Fibroblast of villous mesenchyme (primary cell): Measurements from ENCODE around the genes C1QL1 and FMNL1.

- CAGE, long polyA plus RNA: no peak
These were observed 7.7 kb downstream of the UBTF start for GRCh38 chr17:44211428-44212508.

DNA sequence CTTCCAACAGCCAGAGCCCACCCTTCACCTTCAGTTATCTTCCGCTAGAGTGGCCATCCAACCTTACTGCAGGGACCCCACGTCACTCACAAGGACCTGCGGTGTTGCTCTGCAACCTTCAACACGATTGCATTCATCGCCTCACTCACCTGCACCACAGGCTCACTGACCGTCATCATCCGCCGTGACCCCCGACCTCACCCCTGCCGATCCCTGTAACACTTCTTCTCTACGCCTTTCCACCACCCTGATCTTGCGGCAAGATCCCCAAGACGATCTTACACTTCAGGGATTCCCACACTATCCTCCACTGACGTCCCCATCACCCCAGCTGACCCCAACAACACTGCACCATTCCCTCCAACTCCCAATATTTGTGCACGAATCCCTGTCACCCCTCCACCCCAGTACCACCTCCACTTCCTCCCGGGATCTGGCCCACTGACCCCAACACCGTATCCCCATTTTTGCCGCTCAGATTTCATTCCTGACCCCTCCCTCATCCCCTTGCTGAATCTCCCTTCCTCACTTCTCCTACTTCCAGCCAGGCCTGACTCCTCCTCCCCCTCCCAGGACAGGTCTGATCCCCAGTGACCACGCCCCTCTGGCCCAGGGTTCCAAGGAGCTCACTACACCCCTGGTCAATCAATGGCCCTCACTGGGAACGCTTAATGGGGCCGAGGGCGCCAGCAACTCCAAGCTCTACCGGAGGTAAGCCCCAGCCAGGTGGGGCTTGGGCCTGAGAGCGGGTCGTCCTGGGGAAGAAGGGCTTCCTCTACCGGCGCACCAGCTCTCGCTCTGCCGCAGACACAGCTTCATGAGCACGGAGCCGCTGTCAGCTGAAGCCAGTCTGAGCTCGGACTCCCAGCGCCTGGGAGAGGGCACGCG is 7.7 kb downstream of the RUNDC3A start:
- CAGE, long polyA plus RNA: no peak

DNA sequence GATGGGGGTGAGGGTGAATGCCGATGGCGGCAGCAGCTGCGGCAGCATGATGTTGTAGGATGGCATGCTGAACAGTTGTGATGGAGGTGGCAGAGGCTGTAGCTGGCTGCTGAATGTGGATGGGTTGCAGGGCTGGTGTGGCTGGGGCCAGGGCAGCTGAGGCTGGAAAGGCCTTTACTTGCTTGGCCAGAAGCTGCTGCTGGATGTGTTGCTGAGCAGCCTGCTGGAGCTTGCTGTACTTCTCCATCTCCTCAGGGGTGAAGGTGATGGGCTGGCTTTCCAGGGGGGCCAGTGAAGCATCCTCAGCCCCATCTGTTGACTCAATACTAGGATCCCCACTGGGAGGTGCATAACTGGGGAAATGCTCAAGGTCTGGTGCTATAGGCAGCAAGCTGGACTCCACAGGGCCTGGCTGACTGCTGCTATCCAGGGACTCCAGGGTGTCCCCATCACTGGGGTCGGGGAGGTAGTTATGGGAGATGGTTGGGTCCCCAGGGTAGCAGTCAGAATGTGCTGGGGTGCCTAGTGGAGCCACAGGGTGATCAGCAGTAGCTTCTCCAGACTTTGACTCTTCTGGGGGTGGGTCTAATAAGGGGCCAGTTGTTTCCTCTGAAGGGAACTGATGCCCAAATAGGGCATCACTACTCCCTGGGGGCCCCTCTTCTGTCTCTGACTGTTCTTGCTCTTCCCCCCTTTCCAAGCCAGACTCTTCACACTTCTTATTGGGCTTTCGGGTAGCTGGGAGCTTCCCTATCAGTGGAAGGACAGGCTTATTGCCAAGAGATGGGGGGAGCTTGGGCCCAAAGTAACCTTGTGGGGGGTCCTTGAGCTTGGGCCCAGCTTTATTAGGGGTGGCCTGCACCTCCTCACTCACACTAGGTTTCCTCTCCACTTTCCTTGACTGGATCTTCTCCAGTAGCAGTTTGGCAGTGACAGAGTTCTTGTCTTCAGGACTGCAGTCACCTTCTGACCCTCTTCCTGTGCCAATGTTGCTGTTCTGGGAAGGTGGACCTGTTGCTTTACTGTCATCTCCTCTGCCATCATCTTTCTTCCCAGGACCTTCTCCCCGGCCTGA is 8.8 kb upstream of the ITGA2B start:
- CAGE, long polyA plus RNA: no peak

DNA sequence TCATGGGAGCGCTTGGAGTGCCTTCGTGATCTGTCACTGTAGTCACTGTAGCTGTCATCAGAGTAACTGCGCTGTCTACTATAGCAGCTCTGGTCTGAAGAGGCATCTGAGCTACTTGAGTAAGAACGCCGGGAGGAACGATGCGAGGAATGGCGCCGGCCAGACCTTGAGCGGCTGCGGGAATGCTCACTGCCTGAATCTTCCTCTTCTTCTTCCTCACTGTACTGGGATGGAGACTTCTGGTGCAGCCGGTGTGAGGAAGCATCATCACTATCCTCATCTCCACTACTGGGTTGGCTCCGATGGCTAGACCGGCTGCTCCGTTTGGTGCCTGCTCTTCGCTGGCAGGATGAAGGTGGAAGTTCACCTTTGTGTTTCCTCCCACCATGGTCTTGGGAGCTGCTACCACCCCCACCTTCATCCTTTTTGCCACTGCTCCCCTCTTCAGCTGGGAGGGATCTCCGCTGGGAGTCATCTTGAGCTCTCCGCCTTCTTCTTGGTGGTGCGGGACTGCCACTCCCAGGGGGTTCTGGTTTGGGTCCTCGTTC is 10.0 kb upstream of the ITGA2B start:
- CAGE, long polyA plus RNA: no peak

DNA sequence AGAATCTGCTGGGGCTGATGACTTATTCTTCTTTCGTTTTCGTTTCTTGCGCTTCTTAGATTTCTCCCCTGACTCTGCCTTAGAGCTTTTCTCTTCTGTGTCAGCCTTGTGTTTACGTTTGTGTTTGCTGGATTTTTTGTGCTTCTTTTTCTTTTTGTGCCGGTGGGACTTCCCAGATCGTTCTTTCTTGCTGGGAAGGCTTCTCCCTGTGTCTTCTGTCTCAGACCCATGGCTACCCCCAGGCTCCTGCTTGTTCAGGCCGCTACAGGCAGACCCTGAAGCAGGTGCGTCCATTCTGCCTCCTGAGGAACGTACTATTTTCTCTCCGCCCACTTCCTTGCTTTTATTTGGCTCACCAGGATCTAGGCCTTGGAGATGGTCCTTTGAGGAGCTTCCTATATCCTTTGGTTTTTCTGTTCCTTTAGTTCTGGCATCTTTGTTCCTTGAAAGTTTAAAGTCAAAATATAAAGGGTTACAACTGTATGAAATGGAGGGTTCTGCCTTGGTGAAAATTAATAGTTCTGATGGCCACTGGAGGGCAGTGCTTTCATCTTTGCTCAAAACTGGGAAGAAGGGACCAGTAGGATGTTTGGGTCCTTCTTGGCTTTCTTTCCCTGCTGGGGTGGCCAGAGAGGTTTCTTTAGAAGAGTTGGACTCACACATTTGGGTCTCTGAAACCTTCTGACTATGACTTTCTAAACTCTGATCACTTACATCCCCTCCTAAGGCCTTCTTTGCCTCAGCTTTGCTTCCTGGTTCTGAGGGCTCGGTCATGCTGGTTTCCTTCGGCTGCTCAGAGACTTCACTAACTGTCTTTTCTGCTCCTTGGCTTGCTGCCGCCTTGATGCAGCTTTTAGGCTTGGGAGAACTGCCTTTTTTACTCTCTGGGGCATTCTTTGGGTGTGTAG is 10.7 kb upstream of the ITGA2B start:
- CAGE, long polyA plus RNA: no peak

DNA sequence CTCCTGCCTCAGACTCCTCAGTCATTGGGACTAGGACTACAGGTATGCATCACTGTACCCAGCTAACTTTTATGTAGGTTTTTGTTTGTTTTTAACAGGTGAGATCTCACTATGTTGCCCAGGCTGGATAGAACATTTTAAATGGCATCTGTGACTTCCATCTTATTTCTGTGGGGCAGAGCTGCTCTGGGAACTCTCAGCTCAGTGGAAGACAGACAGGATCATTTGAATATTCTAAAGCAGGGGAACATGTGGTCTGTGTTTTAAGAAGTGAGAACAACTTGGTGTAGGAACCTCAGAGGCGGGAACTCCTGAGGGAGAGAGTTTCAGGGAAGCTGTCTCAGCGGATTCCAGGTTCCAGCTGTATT is 21.4 kb upstream of the FZD2 start:
- CAGE, long polyA plus RNA: no peak

DNA sequence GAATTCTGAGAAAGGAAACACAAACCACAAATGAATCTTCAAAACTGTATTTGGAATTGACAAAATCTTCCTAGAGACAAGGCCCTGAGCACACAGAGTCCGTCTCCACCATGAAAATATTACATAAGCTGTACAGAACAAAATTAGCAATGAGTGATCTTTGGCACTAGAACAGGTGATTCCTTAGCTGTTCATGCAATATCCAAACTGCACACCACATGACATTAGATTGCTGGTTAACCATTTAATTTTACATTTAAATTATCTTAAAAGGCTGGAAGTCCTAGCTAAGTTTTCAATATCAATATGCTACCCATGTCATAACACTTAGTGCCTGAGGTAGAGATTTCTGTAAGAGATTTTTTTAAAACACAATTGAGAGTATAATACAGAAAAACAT is 31.7 kb downstream of the GJC1 start:
- CAGE, long polyA plus RNA: no peak

GRCh38 chr17:44804265-44804703 is 25.8 kb downstream of the GJC1 start:
- CAGE, long polyA plus RNA: no peak

DNA sequence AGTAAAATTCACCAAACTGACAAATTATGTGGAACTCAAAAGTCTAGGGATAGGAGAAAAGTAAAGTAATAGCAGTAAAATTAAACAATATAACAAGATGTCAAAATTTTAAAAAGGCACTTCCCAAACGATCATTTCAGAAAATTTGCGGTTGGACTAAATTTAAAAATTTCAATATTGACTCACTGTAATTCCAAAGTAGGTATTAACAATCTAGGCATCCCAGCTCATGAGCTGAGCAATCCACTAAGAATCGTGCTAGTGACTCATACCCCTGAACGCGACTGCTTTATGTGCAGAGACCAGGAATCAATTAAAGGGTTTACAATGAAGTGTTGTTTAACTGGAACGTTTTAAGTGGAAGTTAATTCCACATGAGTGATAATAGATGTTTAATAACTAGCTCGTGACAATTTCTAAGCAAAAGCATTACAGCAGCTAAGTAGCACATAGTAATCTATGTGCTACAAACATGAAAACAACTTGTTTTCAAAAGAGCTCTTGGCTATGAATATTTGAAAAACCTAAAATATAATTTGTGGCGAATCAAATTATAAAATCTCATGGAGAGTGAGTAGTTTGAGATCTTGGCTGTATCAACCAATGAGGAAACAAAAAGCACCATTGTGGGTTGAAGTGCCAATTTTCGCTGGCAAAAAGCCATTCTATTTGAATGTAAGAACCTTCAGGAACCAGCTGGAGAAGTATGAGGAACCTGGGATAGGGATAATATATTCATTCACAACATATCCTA is 9.4 kb downstream of the GJC1 start:
- CAGE, long polyA plus RNA: no peak

- CAGE, long polyA plus RNA: no peak
These were observed 1.7 kb upstream of the HIGD1B start for GRCh38 chr17:44845898-44846404.

GRCh38 chr17:44921075-44921814 is 5.9 kb upstream of the GFAP start:
- CAGE, long polyA plus RNA: no peak

GRCh38 chr17:44968055-44969004 is at the start of gene C1QL1:
Gene C1QL1 (minus strand): TSS chr17:44968303.
- CAGE, long polyA plus RNA: no peak

DNA sequence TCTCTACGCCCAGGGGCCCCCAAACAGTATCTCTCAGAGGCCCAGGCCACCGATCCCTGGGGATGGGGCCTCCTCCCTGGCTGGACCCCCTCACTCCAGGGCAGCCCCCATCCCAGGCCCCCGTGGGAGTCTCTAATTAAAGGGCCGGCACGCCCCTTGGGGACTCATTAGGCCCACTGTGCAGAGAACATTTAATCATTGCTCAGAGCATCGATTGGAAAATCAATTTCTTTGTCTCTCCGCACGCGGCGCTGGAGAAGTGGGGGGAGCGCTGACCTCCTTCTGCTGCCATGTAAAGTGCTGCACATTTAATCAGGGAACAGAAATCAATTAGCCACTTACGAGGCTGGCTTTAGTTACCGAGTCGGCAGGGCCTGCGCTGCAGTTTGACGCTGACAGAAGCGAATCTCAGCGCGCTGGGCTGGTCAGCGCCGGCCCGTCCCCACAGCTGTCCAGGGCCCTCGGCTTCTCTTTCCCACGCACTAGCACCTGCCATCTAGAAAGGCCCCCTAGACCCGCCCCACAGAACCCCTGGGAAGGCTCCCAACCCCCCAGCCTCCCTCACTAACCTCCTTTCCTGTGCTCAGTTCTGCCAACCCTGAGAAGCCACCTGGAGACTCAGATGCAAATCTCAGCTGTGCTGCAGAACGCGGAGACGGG is 20.2 kb upstream of the C1QL1 start:
- CAGE, long polyA plus RNA: no peak

- CAGE, long polyA plus RNA: no peak
These were observed 29.5 kb downstream of the DCAKD start for GRCh38 chr17:45021430-45022752.

DNA sequence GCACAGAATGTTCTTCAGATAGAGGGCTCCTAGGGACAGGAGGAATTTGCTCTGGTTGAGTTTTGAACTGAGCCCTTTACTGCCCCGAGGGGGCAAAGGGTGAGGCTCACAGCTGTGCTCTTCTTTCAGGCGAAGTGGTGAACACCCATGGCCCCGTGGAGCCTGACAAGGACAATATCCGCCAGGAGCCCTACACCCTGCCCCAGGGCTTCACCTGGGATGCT is 32.4 kb downstream of the NMT1 start:
- CAGE, long polyA plus RNA: no peak

DNA sequence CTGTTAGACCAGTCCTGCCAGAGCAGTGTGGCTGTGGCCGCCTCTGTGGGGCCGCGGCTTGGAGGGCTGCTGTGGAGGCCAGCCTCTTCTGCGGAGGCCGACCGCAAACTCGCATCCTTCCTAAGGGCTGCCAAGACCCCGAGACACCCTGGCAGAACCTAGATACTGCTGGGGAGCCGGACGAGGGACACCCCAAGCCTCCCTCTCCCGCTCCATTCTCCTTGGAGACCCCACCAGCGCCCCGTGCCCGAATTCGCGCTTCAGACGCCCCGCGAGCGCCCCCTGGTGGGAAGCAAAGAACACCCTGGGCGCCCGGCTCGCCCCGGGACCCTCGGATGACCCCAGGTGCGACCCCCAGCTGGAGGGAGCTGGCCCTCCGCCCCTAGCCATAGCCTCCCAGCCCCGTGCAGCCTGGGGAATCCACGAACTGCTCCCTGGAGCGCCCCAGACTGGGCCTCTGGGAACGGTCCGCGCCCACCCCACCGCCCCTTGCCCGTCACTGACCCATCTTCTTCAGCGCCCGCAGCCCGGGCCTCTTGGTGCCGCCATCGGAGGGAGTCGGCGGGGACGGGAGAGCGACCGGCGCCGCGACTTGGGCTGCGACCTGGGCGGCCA is 464 bp downstream of the PLCD3 start:
- CAGE, long polyA plus RNA: no peak

DNA sequence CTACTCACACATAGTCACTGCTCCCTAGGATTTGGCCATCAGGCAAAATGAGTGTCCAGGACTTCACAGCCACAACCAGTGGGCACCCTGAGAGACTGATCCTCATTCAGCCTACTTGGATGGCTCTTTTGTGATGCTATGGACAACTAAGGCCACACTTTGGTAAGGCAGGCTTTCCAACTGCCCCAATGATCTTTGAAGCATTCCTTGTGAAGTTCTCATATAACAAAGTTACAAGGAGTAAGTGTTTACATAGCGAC is 3.6 kb upstream of the HEXIM2 start:
- CAGE, long polyA plus RNA: no peak

DNA sequence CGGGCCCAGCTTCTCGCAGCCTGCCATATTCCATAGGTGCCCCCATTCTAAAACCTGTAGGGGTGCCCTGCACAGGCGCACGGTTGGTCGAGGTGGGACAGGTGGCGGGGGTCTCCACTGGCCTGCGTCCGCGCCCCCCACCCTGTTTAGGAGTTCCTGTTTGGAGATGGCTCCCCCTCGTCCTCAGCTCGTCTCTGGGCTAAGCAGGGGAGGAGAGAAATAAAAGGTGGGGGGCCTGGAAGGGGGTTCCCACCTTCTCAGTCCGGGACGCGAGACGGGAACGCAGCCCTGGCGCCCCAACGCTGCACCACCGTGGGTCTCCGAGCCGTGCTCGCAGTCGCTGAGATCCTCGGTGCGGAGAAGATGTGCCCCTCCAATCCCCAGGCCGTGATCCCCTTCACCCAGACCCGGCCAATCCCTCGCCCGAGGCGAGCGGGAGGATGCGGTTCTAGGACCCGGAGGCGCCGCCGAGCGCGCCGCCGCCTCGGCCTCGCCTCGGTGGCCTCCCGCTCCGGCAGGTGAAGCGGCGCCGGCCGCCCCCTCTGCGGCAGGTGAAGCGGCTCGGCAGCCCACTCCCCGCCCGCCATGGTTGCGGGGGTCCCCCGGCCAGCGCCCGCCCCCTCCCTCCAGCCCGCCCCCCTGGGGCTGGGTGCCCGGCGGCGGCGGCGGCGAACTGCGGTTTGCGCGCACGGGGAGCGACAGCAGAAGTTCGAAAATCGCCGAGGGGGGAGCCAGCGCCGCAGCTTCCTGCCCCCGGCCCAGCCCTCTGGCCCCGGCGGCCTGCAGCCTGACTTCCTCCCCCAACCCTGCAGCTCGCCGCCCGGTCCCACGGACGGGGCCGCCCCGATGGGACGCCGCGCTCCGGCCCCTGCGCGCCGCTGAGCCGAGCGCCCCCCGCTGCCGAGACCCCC is at the start of gene FMNL1:
TSS of gene FMNL1 (plus strand) at position 790 of the 911 bp plus-strand sequence.
- CAGE, long polyA plus RNA: no peak

DNA sequence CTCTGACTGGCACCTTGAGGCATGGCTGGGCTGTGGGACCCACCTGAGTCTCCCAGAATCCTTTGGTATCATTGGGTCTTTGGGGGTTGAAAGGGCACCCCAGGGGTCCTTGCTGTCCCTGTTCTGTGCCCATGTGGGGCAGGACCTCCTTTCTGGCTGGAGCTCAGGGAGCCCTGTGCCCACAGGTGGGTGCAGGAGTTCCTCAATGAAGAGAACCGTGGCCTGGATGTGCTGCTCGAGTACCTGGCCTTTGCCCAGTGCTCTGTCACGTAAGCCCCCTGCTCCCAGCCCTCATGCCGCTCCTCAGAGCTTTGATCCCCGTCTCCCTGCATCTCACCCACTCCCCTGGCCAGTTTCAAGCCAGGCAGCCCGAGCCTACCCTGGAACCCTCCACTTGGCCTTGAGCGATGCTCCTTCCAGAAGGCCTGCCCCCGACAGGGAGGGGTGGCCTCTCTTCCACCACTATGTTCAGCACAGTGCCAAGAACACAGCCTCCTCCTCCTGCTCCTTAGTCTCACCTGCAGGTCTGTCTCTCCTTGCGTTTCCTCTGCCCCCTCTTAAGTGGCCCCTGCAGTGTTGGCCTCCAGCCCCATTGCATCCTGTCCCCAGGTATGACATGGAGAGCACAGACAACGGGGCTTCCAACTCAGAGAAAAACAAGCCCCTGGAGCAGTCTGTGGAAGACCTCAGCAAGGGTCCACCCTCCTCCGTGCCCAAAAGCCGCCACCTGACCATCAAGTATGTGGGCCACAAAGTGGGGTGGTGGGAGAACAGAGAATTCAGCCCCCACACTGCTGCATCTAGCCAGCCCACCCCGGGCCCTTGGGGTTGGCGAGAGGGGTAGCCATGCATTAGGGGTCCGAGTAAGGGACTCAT is 12.0 kb downstream of the FMNL1 start:
- CAGE, long polyA plus RNA: no peak

GRCh38 chr17:45235184-45235652 is 13.5 kb downstream of the FMNL1 start:
- CAGE, long polyA plus RNA: no peak